UCH-1 (cell line): ENCODE data around the gene NF2.

GRCh38 chr22:29004573-29005510 lies 56.8 kb downstream of the C22orf31 start:
- RRBS, result no CpG with 5 or more reads among the region's 20 CpGs

- RRBS, result 72% methylated on average over 14 of the region's 33 CpGs
Observed at GRCh38 chr22:29049704-29050290, 11.8 kb downstream of the C22orf31 start.

DNA sequence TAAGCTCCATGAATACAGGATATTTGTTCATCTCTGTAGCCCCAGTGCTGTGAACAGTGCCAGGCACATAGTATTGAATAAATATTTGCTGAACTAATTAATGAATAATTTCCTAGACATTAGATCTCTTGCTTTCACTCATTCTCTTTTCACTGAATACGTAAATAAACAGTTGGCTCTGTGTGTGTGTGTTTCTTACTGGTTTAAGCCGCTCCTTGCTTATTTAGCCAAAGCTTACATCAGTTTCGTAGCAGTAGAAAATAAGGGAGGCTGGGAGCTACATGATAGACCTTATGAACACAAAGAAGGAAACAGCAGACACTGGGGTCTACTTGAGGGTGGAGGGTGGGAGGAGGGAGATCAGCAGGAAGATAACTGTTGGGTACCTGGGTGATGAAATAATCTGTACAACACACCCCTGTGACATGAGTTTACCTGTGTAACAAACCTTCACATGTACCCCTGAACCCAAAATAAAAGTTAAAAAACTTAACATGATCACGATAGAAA lies 17.3 kb downstream of the KREMEN1 start:
- RRBS, result no CpG with 5 or more reads among the region's 4 CpGs

GRCh38 chr22:29163791-29164216 lies 41.9 kb upstream of the EMID1 start:
- RRBS, result no CpG with 5 or more reads among the region's 13 CpGs

- RRBS, result 19% methylated on average over 11 of the region's 39 CpGs
Observed at GRCh38 chr22:29311544-29312131, 3.9 kb downstream of the RASL10A start.

DNA sequence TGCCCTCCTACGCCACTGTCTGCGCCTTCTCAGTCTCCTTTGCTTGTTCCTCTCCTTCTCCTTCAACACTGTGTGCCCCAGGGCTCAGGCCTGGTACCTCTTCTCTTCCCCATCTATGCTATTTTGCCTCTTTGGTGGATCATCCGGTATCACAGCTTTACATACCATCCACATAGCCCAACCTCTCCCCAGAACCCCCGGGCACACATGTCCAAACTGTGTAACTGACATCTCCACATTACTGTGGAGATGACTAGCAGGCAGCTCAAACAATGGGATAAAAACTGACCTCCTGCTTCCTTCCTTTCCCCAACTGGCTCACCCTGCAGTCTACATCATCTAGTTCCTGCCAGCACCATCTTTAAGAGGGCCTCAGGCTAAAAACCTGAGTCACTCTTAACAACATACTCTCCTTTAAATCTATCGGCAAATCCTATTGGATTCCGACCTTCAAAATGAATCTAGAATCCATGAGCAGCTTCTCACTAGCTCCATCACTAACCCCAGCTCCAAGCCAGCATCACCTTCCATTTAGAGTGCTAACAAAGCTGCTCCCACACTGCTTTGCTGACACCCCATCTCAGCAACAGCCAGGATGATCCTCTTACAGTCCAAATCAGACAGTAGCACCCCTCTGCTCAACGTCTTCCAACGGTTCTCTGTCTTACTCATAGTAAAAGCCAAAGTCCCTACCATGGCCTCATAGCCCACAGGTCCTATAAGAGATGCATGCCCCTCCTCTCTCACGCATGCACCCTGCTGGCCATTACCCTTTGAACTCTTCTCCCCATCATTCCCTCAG lies 8.0 kb downstream of the AP1B1 start:
- RRBS, result no CpG with 5 or more reads among the region's 9 CpGs

- RRBS, result 8% methylated on average over 17 of the region's 83 CpGs
Observed at GRCh38 chr22:29603451-29604381, at the start of gene NF2. NF2 (plus strand) TSS chr22:29603633.

DNA sequence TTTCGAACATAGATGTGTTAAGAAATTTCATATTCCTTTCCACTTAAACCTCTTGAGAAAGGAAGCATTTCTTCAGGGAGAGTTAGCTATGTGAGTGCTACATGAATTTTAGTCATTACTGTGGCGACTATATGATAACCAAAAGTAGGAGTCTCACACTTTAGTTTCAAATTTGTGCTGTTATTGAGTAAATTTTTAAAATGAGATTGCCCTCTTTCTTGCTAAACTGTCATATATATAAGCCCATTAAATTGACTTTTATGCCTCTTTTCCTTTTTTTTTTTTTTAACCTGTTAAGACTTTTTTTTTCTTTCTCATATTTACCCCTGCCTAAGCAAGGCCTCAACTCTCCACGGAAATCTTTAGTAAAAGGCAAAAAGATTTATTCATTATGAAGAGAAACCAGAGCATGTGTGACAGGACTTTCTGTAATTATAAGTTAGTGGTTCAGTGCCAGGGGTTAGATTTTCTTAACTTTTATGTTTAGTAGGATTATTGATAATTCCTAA lies 27.5 kb downstream of the MTMR3 start:
- RRBS, result no CpG with 5 or more reads among the region's 3 CpGs

- RRBS, result no CpG with 5 or more reads among the region's 5 CpGs
Observed at GRCh38 chr22:29945397-29945947, 62.5 kb downstream of the MTMR3 start.

- RRBS, result no CpG with 5 or more reads among the region's 5 CpGs
Observed at GRCh38 chr22:30013155-30013567, 67.1 kb upstream of the HORMAD2 start.

GRCh38 chr22:30234797-30235341 lies 11.7 kb downstream of the LIF start:
- RRBS, result no CpG with 5 or more reads among the region's 6 CpGs

GRCh38 chr22:30255696-30257047 lies 9.6 kb upstream of the LIF start:
- RRBS, result 6% methylated on average over 8 of the region's 29 CpGs

DNA sequence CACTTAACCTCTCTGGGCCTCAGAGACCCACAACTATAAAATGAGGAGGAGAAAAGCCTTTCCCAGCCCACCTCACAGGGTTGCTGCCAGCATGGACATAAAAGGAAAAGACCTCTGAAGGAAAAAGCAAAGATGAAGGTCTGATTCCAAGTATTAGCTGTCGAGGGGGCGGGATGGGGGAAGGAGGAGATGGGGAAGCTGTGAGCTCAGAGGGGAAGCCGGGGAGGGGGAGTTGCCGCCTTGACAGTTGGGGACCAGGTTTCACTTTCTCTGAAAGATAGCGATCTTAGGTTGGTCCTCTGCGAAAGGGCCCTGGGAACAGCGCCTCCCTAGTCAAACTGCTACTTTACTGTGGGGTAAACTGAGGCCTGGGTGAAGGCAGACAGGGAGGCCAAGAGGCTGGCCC lies 942 bp upstream of the OSM start:
- RRBS, result no CpG with 5 or more reads among the region's 7 CpGs

DNA sequence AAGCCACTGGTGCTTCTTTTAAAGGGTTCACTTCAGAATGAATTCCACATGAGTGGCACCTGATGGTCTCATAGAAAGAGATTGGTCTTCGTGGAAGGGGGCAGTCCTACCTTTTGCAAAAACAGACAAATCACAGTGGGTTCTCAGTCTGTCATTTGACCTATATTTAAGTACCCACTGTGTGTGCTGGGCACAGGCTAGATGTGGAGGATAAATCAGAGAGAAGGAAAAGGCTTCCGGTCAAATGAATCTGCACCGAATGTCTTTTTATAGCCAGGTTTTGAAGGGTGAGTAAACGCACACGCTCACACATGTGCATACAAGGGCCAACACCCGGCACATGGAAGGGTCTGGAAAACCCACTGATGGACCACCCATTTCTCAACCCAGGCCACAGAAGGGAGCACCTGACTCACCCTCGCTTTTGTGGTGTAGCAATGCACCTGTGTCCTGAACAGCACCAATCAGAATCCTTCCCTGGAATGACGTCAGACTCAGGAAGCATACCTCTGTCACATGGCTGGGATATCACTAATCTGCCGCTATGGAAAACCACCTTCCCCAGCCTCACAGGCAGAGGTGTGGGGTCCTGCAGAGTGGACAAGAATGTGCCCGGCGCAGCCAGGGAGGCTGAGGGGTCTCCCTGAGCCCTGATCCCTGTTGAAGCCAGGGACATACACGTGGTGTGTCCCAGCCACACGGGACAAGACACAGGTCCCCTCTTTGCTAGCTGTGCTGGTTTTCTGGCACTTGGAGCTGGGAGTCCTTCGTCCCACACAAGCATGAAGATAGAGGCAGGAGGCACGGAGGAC lies 8.9 kb upstream of the OSM start:
- RRBS, result 86% methylated on average over 4 of the region's 15 CpGs

GRCh38 chr22:30277435-30278637 lies 11.2 kb upstream of the OSM start:
- RRBS, result no CpG with 5 or more reads among the region's 16 CpGs

DNA sequence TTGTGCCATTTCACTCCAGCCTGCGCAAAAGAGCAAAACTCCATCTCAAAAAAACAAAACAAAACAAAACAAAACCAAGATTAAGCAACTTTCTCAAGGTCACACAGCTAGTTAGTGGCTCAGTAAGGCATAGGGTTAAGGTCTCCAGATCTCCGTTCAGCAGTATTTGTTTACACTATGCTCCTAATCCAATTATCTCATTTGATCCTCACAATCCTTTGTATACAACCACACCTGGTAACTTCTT lies 9.5 kb downstream of the TBC1D10A start:
- RRBS, result no CpG with 5 or more reads among the region's 2 CpGs

GRCh38 chr22:30342057-30342600 lies 14.6 kb downstream of the SF3A1 start:
- RRBS, result no CpG with 5 or more reads among the region's 8 CpGs

DNA sequence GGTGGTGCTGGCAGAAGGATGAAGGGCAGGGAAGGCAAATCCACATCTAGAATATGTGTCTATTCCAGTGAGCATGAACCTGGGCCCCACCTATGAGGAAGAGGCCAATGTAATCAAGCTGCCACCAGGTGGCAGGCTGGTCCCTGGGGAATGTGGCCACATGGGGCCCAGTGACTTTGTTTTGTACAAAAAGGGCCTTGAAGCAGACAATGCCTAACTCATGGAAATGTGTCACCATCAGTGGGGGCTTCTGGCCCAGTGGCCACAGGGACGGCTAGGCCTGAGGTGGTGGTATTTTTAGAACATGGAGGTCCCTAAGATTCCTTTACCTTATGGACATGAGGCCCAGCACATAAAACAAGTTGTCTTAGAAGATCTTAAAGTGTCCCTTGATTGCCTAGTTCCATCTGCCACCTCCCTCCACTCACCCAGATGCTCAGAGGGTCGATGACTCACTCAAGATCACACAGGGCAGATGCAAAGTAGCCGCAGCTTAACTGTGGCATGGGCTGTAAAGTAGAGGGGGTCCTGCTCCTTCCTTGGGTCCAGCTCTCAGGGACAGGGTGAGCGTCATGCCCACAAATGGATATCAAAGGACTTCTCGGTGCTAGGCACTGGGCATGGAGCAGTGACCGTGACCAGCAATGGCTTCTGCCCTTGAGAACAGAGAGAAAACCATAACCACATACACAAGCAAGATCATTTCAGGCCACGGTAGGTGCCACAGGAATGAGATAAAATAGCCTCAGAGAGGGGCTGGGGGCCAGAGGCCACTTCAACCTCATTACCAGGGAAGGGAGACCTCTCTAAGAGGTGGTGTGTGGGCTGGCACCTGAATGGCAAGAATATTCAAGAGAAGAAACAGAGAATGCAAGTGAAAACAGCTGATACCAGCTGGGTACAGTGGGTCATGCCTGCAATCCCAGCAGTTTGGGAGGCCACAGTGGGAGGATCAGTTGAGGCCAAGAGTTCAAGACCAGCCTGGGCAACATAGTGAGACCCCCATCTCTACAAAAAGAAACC lies 4.2 kb upstream of the RNF215 start:
- RRBS, result no CpG with 5 or more reads among the region's 7 CpGs

GRCh38 chr22:30408978-30409517 lies 12.2 kb downstream of the SEC14L2 start:
- RRBS, result no CpG with 5 or more reads among the region's 6 CpGs

DNA sequence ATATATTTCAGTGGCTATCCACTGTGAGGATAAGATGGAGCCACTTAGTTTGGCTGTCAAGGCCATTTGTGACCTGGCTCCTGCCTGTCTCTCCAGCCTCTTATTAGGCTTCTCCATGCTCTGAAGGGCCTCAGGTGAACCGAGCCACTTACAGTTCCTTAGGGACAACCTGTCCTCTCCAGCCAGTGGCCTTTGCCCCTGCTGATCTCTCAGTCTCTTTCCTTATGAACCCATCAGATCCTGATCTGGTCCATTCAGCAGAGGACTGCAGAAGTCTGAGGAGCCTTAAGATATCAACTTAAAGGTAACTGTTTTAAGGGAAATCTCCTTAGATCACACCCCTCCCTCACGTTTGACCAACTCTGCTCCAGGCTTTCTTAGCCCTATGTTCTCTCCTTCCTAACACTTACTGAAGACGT lies 2.4 kb downstream of the DUSP18 start:
- RRBS, result no CpG with 5 or more reads among the region's 3 CpGs